ENCODE measurements around a stretch of chr17.

GRCh38 chr17:27571604-27572294 lies 59.2 kb upstream of the LGALS9 start:
- RRBS: no CpG with 5 or more reads among the region's 11 CpGs

- RRBS: no CpG with 5 or more reads among the region's 25 CpGs
Observed at GRCh38 chr17:27582463-27583103, 48.4 kb upstream of the LGALS9 start.

DNA sequence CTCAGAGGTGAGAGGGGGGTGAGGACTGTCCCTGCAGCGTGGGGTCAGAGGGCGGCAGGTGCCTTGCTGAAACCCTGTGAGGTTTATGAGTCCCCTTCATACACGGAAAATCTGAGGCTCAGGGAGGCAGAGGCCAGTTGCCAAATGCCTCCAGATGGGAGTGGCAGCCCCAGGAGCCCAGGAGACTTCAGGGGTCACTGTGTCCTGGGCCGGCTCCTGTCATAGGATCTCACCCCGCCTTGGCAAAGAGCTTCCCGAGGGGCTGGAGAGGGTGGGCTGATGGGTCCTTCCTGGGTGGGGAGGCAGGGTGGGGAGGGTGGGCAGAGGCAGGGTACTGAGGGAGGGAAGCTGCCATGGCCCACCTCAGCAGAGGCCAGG lies 965 bp downstream of the LGALS9 start:
- RRBS: no CpG with 5 or more reads among the region's 6 CpGs

DNA sequence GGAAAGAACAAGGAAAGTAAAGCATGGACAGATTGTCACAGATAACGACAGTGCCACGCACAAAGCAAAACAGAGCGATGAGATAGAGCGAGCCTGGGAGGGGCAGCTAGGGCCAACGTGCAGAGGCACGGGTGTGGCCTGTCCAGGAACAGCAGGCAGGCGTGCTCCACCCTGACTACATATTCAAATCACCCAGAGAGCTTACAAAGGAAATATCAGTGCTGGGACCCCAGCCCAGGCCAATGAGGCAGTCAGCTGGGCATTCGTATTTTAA lies 16.8 kb downstream of the LGALS9 start:
- RRBS: no CpG with 5 or more reads among the region's 8 CpGs

- RRBS: no CpG with 5 or more reads among the region's 4 CpGs
Observed at GRCh38 chr17:27811872-27812155, 11.5 kb upstream of the NOS2 start.

GRCh38 chr17:27984438-27985312 lies 57.8 kb upstream of the NLK start:
- RRBS: no CpG with 5 or more reads among the region's 15 CpGs

GRCh38 chr17:28041540-28042258 lies 778 bp upstream of the NLK start:
- RRBS: 2% methylated on average over 35 of the region's 63 CpGs

DNA sequence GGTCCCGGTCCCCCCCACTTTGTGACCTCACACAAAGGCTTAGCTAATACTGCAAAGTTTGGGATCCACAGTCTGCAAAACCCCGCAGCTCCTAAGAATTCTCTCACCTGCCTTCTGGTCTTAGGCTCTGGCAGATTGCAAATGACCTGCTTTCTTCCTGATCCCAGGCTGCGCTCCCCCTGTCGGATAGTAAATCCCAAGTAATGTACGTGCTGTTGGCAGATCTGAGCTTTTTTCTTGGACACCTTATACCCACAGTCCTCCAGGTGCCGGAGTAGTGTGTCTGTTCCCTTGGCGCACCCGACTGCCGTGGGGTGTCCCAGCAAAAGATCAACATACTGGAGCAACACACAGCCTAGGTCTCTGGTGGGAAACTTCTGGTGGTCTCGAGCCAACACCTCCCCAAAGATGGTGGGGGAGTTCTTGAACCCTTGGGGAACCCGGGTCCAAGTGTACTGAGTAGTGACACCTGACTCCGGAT lies 83.6 kb upstream of the TMEM97 start:
- RRBS: no CpG with 5 or more reads among the region's 12 CpGs

DNA sequence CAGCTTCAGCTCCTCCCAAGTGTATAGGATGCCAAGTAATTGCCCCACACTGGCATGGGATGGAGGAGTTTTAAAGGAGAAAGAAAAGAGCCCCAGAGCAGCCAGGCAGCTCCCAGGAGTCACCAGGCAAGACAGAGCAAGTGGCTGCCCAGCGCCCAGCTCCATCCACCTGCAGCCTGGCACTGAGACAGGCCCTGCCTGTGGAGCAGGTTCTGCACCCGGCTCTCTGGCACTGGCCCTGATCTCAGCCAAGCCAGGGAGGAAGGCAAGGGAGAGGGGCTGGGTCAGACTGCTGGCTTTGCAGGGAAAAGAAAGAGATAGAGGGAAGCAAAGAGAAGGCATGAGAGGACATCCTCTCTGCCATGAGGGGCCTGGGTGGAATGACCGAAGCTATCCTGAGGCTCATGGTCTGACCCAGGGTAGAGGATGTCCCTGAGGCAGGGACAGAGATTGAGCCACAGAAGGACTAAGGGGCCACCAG lies 21.8 kb downstream of the FOXN1 start:
- RRBS: no CpG with 5 or more reads among the region's 3 CpGs

DNA sequence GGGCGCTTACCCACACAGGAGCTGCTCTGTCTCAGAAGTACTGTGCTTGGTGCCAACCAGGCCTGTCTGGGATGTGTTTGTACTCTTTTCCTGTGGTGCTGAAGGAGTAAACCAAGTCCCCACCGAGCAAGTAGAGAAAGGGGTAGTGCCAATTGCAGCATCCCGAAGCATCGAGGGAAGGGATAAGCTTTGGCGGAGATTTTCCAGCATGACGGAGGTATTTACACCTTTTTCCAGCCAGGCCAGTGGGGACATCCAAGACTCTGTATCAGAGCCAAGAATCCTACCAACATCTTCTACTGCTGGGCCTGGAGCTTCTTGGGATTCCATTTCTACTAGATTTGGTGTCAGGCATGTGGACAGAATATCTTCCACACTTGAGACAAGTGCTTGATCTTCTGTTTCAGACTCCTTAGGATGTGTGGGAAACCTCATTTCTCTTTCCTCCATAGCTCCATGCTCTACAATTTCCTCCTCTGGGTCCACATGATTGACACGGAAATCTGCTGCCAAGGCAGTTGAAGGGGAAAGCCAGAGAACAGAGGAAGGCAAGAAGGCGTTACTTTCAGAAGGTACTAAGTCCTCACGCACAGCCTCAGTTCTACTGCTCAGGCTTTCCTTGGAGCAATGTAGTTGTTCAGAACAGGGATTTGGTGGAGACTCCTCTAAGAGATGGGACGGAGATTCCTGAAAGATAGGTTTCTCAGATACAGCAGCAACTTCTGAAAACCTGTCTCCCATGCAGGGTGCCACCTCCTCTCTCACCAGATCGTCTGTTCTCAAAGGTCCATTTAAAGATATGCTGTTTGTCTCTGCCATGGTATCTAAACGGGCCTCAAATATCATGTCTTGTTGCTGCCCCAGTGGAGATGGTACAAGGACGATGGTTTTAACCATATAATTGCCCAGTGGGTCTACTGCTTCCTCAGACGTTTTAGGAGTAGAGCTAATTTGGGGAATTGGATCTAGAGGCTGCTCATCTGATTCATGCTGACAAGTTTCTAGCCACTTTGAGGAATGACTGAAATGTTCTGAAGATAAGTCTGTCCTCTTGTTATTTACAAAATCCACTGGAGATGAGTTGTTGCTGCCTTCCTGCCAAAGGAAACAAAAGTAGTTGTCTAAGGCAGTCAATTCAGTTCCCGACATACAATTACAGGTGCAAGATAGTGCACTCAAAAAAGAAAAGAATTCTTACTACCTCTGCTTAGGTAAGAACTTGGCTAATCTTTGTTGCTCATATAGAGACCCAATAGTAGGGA lies 6.4 kb downstream of the SPAG5 start:
- RRBS: no CpG with 5 or more reads among the region's 15 CpGs

DNA sequence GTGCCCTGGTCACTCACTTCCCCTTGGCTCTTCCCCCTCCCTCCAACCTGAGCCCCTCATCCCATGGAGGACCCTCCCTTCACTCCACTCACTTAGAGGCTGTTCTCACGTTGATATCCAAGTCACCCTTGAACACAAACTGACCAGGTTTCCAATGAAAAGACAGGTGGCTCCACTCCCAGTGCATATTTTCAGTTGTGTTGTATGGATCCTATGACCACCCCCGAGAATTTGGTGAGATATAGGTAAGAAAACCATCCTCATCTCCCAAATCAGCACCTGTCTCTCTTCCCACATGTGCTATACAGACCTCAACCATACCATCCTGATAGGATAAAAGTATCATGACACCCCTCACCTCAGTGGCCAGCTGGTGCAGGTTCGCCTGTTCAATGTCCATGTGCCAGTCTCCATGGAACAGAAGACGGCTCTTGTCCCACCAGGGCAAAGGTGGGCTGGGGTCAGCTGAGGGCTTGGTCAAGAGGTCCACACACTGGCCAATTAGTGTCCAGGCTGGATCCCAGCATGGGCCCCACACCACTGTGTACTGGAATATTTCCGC lies 11.7 kb downstream of the BLTP2 start:
- RRBS: no CpG with 5 or more reads among the region's 5 CpGs

DNA sequence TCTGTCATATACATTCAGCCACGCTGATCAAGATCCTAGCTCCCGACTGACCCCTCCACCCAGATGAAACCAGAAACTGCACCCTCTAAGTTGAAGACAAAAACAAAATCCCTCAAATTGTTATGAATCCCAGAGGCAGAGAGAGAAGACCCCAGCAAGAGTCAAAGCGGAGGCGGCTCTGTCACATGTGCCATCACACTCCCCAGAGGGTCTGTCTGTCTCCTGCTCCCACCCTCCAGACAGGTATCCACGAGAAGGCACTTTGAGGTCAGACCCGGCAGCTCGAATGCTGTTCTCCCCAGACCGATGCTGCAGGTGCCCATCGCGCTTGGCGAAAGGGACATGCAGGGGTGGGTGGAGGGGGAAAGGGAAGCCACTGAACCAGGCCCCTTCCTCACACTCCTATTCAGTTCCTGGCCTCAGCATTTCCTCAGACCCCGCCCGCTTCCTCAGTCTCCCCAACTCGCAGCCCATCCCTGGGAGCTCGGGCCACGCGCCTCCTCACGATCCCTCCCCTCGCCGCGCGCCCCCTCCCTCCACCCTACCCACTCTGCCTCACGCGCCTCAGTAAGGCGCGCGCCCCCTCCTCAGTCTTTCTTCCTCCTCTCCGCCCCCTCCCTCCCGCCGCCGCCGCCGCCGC lies 511 bp downstream of the BLTP2 start:
- RRBS: no CpG with 5 or more reads among the region's 34 CpGs

GRCh38 chr17:28678395-28679161 lies 16.6 kb downstream of the SUPT6H start:
- RRBS: no CpG with 5 or more reads among the region's 9 CpGs

GRCh38 chr17:28716737-28717401 lies 799 bp downstream of the RAB34 start:
- RRBS: under 1% methylated on average over 4 of the region's 42 CpGs

DNA sequence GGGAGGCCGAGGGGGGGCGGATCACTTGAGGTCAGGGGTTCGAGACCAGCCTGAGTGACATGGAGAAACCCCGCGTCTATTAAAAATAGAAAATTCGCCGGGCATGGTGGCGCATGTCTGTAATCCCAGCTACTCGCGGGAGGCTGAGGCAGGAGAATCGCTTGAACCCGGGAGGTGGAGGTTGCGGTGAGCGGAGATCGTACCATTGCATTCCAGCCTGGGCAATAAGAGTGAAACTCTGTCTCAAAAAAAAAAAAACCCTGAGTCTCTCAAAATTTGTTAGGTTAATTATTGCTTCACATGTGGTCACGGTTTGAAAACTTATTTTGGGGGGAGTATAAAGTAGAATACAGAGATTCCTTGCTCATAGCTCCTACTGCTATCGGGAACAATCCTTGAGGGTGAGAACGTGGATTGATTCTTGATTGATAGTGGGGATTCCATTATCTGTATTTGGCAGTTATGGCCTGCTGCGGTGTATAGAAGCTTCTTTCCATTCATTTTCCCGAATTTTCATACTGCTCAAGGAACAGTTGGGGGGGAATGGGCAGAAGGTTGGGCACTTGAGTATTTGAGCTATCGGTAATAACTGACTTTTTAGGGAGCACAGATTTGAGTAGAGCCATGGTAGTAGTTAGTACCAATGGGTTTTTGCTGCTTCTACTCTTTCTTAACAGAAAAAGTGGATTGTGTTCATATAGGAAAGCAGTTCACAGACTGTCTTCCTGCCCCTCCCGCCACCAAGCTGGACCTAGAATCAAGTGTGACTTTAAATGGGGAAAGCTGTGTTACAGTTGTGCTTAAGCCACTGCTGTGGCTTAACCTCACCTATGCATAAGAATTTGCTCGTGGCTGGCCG lies 1.6 kb downstream of the RPL23A start:
- RRBS: no CpG with 5 or more reads among the region's 24 CpGs

DNA sequence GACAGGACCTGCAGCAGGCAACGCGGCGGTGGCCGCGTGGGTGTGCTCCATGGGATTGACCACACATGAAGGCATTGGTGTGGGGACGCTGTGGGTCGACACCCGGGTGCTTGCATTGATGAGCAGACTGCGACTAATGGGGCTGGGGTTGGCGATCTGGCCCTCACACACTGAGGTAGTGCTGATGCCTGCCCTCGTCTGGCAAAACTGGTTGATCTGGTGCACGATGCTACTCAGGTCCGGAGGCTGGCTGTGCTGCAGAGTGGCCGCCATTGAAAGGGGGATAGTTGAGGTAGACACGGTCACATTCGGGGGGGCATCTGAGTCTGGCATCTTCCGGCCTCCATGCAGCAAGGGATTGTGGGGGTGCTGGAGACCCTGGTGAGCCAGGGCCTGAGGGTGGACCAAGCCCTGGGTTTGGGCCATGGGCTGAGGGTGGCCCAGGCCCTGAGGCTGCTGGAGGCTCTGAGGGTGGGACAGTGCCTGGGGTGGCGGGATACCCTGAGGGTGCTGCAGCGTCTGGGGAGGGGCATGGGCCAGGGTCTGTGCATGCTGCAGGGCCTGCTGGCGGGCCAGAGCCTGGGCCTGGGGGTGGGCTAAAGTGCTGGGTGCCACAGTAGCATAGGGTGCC lies 15.2 kb downstream of the TRAF4 start:
- RRBS: 87% methylated on average over 4 of the region's 20 CpGs

DNA sequence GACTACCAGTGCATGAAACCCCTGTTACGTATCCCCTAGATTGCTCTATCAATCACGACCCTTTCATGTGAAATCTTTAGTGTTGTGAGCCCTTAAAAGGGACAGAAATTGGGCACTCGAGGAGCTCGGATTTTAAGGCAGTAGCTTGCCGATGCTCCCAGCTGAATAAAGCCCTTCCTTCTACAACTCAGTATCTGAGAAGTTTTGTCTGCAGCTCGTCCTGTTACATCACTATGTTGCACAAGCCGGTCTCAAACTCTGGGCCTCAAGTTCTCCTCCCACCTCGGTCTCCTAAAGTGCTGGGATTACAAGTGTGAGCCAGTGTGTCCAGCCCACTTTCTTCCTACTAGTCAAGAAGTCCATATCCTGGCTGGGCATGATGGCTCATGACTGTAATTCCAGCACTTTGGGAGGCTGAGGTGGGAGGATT lies 3.7 kb downstream of the FLOT2 start:
- RRBS: no CpG with 5 or more reads among the region's 8 CpGs

GRCh38 chr17:28906142-28906682 lies 3.3 kb upstream of the DHRS13 start:
- RRBS: no CpG with 5 or more reads among the region's 14 CpGs

DNA sequence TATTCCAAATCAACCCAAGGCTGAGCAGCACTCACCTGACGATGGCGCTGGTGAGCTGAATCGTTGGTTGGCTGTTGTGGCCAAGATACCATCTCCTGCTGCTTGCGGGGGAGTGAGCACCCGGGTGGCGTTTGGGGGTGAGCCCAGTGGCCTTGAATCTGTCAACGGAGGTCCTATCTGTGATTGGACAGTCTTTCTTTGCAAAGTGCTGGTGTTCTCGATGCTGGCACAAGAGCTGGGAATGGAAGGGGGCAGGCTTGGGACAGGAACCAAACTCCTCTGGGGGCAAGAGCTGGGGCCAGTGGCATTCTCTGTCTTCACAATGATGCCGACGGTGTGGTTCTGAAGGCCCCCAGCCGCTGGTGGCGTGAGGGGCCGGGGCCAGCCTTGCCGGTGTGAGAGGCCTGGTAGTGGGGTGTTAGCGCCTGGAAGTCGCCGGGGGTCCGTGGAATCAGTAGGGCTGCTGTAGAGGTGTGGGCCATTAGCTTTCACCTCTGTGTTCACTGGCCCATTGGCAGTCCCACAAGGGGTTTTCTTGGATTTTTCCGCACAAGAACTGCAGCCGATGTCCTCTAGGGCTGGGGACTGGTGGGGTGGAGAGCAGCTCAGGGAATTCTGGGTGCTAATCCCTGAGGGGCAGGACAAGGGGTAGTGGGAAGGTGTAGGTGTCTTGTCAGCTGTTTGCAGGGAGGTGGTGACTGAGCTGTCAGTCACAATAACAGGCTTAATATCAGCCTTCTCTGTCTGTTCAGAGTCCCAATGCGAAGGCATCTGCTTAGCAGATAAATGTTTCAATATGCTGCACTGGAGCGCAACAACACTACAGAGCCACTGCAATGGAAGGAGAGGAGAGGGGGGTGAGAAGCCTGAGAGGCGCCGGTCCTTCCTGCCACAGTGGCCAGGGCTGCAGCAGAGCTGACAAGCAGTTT lies 9.8 kb upstream of the DHRS13 start:
- RRBS: 100% methylated on average over 2 of the region's 24 CpGs

DNA sequence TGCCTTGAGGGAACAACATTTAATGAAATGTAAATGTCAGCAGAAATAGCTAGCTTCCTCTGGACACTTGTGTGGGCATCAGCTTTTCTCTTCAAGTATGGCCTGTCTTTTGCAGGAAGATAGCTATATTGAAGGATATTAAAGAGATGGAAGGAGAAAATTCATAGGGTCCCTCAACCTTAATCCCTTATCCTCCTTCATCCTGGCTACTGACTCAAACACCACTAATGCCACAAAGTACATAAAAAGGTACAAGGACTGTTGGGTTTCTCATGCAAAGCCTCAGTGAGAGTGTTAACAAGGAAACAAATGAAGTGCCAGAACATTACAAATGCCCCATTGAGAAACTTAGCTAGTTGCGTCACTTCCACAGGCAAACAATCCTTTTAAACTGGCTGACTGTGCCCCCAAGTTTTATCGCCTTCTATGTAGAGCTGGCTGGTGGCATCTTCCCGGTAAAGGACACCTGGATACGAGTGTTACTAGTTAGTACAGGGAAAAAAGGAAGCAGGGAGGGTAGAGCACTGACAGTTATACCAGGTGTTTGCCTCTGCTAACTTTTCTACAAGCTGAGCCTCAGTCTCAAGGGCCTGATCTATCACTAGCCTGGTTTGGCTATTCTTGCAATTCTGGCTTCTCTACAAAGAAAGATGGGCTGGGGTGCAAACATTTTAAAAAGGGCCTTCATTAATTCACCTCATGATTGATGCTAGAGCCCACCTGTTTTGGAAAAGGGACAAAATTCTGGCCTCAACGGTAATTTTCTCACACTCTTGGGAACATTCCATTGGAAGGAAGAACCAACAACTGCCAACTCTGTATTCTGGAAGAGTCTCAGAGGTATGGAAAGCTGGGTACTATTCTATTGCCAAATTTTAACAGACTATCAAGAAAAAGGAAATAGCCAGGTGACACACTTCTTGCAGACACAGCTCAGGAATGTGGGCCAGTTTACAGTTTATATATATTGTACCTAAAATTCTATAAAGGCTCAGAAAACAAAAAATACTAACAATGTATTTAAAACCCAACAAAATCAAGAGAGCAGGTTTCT lies 13.8 kb downstream of the PHF12 start:
- RRBS: no CpG with 5 or more reads among the region's 5 CpGs